ENCODE measurements around the genes FAM53A and NOP14.

GRCh38 chr4:1349341-1350347, 2.6 kb downstream of the UVSSA start:
- PRO-cap, result no peak
- RAMPAGE, long total RNA, result no peak

- PRO-cap, result no peak
- RAMPAGE, long total RNA, result no peak
Observed at GRCh38 chr4:1541637-1542382, 135.6 kb upstream of the NKX1-1 start.

GRCh38 chr4:1605401-1606046, 78.6 kb downstream of the FAM53A start:
- PRO-cap, result no peak
- RAMPAGE, long total RNA, result no peak

- PRO-cap, result bidirectional peak, plus-strand start at chr4:1684571, minus-strand start at chr4:1684299
- RAMPAGE, long total RNA, result no peak
Observed at GRCh38 chr4:1683819-1684857, at the start of gene FAM53A. Gene FAM53A (minus strand): TSS chr4:1684313.

GRCh38 chr4:1692691-1693705, 8.9 kb upstream of the FAM53A start:
- PRO-cap, result no peak
- RAMPAGE, long total RNA, result no peak

DNA sequence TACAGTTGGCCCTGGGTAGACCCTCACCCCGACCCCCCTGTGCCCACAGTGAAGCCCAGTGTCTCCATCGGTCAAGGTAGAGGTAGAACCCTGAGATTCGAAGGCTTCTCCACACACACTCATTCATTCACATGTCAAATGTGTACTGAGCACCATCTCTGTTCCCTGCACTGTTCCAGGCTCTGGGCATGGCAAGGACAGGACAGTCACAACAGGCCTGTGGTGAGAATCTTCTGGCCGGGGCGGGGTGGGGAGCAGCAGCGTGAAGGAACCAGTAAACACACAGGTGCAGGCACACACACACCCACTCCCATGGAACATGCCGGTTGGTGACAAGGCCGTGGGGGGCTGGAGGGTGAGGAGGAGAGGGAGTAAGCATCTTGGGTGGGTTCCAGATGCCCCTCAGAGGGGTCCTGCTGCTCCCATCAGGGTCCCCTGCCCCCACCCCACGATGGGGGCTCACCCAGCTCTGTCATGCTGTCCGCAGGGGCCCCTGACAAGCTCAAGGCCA, 29.5 kb downstream of the TACC3 start:
- PRO-cap, result no peak
- RAMPAGE, long total RNA, result no peak

DNA sequence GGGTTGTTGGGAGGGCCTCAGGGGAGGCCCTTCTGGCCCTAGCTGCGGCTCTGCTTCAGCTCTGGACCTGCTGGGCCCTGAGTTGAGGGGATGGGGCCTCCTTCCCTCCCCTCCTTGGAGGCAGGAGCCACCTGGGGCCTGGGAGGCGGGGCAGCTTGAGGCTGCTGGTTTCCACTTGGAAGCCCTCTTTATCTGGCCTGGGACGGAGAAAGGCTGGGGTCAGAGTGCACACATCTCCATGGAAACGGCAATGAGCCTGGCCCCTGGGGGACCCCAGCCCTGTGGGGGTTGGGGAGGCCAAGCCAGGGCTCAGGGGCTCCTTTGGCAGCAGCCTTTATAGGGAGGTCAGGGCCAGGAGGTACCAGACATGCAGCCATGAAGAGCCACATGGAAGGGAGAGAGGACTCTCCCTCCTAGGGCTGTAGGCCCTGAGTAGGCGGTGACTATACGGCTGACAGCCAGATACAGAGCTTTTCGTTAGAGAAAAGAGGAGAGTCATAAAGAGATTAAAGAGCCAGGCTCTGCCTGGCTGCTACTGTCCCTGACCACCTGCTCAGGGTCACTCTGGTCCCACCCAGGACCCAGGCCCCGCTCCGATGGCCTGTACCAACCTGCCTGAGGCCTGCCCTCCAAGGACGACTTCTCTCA, 6.9 kb upstream of the NSD2 start:
- PRO-cap, result no peak
- RAMPAGE, long total RNA, result no peak

DNA sequence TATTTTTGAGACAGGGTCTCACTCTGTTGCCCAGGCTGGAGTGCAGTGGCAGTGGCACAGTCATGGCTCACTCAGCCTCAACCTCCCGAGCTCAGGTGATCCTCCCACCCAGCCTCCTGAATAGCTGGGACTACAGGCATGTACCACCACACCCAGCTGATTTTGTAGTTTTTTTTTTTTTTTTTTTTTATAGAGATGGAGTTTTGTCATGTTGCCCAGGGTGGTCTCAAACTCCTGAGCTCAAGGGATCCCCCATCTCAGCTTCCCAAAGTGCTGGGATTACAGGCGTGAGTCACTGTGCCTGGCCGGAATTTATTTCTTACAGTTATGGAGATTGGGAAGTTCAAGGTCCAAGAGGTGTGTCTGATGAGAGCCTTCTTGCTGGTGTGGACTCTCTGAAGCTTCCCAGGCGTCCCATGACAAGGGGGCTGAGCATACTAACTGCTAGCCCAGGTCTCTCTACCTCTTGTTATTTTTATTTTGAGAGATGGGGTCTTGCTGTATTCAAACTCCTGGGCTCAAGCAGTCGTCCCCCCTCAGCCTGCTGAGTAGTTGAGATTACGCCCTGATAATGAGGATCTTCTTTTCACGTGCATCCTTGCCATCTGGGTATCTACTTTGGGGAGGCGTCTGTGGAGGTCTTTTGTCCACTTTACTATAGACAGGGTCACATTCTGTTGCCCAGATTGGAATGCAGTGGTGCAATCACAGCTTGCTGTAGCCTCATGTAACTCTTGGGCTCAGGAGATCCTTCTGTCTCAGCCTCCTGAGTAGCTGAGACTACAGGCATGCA, 2.9 kb upstream of the NSD2 start:
- PRO-cap, result no peak
- RAMPAGE, long total RNA, result no peak

DNA sequence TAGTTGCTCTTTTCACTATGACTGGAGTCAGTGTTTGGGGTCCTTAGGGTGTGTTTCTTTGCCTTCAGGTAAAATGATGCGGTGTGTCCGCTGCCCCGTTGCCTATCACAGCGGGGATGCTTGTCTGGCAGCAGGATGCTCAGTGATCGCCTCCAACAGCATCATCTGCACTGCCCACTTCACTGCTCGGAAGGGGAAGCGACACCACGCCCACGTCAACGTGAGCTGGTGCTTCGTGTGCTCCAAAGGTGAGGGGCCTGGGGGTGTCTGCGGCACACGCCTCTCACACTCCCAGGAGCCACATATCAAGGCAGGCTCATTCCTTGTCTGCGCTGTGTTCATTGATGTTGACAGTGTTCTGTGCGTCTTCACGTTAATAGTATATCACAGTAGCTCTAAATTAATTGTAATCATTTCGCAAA, 53.7 kb downstream of the NELFA start:
- PRO-cap, result no peak
- RAMPAGE, long total RNA, result no peak

DNA sequence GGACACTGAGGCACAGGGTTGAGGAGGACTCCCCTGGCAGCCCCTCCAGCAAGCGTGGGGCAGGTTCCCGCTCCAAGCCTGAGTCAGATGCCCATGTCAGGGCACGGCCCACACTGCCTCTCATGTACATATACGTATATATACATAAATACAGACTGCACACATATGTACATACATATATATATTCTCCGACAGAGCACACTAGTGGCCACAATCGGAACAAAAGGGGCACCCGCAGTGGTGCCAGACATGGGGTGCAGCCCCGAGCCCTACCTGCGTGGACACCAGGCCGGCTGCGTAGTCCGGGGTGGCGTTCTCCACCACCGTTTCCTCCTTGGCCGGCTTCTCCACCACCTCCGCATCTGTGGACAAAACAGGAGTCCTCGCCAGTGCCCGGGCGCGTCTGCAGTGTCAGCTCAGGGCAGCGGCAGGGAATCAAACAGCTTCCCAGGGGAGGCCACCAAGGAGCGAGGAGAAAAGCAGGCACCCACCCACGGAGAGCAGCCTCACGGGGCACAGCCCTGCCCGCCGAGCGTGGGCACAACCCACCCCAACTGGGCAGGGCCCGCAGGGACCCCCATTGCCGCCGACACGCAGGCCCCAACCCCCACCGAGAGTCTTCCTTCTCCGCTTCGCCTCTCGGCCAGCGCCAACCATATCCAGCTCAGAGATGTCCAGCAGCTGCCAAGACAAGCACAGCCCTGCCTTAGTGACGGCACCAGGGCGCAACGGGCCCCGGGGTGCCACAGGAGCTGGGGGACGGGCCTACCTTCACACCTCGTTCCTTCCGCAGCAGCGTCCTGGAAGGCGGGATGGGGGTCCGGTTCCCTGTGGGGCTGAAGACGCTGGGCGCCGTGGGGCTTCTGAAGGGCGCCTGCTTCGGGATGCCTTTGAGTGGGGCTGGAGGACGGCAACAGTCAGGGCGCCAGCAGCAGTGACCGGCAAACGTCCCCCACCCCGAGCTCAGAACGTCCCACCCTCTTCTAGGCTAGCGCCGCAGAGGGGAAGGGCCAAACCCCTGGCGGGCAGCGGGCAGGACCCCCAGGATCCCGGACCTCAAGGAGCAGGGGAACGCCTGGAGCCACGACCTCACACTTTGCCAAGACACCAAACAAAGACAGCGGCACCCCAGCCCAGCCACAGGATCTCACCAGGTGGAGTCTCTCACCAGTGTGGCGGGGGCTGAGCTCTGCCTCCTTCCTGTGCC, 22.9 kb downstream of the NELFA start:
- PRO-cap, result no peak
- RAMPAGE, long total RNA, result no peak

GRCh38 chr4:1991328-1992323, 17.1 kb downstream of the NELFA start:
- PRO-cap, result no peak
- RAMPAGE, long total RNA, result no peak

DNA sequence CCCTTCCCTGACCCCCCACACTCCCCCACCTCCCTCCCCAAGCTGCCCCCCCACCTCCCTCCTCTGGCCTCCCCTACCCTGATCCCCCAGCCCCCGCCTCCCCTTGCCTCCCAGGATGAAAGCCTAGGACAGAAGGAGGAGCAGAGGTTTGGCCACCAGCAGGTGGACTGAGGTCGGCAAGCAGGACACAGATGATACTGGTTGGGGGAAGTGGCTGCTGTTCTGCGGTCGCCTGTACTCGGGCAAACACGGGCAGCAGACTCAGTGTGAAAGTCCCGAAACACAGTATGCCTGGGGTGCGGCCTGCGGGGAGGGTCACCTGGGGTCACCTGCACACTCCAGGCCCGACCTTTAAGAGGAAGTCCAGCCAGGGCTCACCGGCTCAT, 71.3 kb upstream of the MXD4 start:
- PRO-cap, result no peak
- RAMPAGE, long total RNA, result no peak

- PRO-cap, result no peak
- RAMPAGE, long total RNA, result no peak
Observed at GRCh38 chr4:2400996-2401852, 17.2 kb downstream of the ZFYVE28 start.

DNA sequence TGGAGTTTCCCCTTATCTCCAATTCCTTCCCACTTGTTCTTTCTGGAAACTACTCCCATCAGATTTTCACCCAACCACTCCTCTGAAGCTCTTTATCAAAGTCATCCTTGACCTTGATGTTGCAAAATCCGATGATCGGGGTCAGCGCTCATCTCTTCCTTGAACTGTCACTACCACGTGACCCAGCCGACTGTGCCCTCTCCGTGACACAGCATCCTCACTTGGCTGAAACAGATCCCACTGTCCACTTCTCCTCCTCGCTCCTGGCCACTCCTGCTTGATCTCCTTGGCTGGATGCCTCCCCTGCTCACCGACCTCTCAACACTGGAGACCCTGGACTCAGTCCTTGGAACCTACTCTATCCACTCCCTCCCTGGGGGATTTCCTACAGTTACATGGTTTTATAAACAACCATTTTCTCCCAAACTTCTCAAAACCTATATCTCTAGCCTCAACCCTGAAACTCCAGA, 1.4 kb upstream of the ZFYVE28 start:
- PRO-cap, result no peak
- RAMPAGE, long total RNA, result no peak

DNA sequence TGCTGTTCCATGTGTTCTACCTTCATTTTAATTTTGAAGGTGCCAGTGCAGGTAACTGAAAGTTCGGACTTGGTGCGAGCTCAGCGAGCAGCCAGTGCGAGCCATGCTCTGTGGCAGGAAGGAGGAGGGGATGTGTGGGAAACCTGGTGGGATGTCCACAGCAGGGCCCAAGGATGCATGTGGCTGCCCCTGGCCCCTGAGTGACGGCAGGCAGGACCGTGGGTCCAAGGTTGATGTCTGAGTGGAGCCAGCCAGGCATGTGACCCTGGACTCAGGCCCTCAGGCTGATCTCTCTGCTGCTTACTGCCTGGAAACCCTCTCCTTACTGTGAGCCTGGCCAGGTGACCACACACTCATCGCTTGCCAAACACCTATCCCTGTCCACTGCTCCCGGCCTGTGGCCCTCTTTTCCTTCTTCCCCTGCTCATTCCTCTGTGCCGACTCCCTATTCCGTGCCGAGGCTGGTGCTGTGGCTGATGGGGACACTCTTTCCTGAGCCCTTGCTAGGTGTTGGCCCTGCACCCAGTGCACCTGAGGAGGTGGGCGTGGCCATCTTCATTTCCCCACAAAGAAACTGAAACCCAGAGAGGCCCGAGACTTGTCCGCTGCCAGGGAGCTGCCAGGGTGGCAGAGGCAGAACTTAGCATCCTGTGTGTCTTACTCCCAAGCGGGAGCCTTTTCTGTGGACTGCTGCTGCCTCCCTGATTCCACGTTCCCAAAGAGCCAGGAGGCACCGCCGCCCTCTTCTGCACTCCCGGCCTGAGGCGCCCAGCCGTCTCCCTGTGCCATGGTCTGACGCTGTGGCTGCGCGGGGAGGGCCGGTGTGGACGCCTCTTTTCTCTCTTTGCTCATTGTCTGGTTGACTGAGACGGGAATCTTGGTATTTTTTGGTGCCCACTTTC, 11.3 kb upstream of the RNF4 start:
- PRO-cap, result no peak
- RAMPAGE, long total RNA, result no peak

DNA sequence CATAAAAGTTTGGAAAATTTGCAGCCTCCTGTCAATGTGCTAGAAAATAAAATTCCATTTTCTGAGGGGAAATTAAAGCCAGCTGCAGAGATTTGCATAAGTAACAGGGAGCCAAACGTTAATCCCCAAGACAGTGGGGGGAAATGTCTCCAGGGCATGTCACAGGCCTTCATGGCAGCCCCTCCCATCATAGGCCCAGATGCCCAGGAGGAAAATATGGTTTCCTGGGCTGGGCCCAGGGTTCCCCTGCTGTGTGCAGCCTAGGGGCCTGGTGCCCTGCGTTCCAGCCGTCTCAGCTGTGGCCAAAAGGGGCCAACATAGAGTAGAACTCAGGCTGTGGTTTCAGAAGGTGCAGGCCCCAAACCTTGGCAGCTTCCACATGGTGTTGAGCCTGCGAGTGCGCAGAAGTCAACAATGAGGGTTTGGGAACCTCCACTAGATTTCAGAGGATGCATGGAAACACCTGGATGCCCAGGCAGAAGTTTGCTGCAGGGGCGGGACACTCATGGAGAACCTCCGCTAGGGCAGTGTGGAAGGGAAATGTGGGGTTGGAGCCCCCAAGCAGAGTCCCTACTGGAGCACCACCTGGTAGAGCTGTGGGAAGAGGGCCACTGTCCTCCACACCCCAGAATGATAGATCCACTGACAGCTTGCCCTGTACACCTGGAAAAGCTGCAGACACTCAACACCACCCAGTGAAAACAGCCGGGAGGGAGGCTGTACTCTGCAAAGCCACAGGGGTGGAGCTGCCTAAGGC, 9.5 kb downstream of the RNF4 start:
- PRO-cap, result no peak
- RAMPAGE, long total RNA, result no peak

GRCh38 chr4:2805509-2806166, 12.8 kb downstream of the SH3BP2 start:
- PRO-cap, result no peak
- RAMPAGE, long total RNA, result no peak

DNA sequence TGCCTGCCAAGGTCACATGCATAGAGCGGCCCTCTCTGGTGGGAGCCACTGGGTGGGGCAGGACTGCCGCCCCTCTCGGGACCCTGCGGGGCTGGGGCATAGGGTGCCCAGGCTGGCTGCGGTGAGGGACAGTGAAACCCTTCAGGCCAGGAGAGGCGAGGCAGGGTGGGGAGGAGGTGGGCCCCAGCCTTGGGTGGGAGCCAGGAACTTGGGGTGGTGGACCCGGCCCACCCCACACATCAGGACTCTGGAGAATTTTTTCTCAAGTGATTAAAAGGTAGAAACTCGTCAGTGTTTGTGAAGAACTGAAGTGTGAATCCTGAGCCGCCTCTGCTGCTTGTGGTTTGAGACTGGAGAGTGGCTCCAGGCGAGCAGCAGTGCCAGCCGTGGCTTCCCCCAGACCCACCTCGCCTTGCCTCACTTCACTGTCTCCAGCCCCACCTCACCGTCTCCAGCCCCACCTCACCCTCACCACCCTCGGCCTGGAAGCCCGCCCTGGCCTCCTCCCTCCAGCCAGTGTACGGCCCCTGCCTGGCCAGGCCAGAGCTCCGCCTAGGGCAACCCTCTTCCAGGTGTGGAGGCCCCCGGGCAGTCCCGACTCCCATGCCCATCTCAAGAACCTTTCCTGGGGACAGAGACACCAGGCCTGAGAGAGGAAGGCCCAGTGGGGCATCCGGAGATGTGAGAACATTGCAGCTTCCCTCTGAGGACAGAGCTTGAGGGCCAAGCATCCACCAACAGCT, 13.5 kb downstream of the SH3BP2 start:
- PRO-cap, result no peak
- RAMPAGE, long total RNA, result no peak

- PRO-cap, result no peak
- RAMPAGE, long total RNA, result no peak
Observed at GRCh38 chr4:2951084-2951423, 12.2 kb downstream of the NOP14 start.

DNA sequence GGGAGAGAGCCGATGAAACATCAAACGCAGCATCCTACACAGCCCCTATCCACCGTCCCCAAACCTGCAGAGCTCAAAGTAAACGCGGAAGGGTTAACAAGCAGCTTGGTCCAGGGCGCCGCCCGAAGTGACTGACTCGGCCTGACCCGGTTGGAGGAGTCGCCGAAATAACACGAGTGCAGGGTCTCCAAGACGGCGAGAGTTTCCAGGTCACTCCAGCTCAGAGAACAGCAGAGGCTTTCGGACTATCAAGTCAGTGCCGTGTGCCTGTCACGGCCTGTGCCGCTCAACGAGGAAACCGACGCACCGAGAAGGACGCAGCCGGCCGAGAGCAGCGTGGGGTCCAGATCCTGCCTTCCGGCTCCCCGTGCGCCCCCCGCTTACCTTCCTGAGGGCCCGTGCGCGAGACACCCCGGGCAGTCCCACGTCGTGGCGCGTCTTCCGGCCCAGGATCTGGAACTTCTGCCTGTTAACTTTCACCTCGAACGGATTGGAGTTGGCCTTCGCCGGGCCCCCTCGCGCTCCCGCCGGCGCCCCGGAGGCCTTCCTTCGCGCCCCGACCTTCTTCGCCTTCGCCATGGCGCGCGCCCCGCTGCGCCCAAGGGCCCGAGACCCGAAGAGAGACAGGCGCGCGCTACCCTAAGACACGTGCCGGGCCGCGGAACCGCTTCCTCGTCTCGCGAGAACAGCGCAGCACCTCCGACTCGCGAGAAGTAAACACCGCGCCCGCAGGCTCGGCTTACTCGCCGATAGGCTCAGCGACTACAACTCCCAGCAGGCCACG, at the start of gene NOP14:
Gene NOP14, minus strand, starts transcription at position 666 of the 784 bp plus-strand sequence.
- PRO-cap, result bidirectional peak, plus-strand start at position 226 of the sequence, minus-strand start at position 129 of the sequence; bidirectional peak, plus-strand start outside the sequence, minus-strand start at position 615 of the sequence
- RAMPAGE, long total RNA, result no peak

Measured in OCI-LY7 (cell line).